Measurements from ENCODE around the gene ANKRD28.

GRCh38 chr3:15037606-15038849 lies 27.1 kb downstream of the MRPS25 start:
- RRBS: no CpG with 5 or more reads among the region's 12 CpGs

DNA sequence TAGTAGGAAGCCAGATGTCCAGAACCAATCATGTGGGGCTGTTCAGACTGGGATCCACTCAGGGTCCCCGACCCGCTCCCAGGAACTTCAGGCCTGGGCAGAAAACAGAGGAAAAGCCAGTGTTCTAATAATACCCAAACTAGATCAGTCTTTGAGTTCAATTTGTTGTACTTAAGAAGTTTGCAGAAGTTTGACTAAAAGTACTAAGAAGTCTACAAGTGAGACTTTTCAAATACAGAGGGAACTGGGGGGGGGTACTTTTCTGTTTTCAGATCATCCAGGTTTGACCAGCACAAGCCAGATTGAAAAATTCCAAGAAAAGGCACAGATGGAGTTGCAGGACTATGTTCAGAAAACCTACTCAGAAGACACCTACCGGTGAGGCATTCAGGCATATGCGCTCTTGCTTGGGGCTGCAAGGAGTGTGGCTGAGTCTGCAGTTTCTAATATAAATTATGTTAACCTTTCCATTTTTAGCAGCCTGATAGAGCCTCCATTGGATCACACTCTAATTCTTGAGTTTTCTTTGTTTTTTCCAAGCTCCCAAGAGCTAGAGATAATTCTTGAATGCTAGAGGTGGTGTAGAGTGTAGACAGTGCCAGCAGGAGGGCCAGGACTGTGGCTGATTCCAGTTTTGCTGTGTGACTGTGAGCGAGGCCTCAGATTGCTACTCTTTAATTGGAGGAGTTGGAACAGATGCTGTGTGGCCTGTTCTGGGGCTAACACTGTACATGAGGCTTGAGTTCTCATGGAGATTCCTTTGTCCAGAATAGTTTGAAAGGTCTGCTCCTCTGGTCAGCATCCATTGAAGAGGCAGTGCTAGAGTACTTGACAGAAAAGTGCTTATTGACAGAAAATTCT lies 26.0 kb downstream of the MRPS25 start:
- RRBS: no CpG with 5 or more reads among the region's 5 CpGs

GRCh38 chr3:15063169-15063762 lies 1.8 kb downstream of the MRPS25 start:
- RRBS: no CpG with 5 or more reads among the region's 6 CpGs

GRCh38 chr3:15148655-15149012 lies 49.7 kb upstream of the RBSN start:
- RRBS: no CpG with 5 or more reads among the region's 3 CpGs

DNA sequence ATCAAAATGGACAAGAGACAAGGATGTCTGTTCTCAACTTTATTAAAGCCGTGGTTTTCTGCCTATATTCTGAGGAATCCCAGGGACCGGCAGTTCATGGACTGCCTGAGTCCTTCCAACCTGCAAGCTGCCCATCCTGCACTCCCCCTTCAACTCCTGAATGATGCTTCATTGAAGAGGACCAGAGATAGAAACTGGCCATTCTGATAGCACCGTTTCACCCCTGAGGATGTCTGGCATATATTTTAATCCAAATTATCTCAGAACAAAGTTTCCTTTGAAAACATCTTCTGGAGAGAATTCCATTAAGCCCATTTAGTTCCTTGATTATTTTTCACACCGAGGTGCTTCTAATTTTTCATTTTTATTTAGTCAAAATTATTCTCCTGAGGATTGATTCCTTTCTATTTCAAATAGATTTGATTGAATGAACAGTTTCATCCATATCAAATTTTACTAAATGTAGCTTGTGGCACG lies 54.0 kb downstream of the SH3BP5 start:
- RRBS: no CpG with 5 or more reads among the region's 5 CpGs

DNA sequence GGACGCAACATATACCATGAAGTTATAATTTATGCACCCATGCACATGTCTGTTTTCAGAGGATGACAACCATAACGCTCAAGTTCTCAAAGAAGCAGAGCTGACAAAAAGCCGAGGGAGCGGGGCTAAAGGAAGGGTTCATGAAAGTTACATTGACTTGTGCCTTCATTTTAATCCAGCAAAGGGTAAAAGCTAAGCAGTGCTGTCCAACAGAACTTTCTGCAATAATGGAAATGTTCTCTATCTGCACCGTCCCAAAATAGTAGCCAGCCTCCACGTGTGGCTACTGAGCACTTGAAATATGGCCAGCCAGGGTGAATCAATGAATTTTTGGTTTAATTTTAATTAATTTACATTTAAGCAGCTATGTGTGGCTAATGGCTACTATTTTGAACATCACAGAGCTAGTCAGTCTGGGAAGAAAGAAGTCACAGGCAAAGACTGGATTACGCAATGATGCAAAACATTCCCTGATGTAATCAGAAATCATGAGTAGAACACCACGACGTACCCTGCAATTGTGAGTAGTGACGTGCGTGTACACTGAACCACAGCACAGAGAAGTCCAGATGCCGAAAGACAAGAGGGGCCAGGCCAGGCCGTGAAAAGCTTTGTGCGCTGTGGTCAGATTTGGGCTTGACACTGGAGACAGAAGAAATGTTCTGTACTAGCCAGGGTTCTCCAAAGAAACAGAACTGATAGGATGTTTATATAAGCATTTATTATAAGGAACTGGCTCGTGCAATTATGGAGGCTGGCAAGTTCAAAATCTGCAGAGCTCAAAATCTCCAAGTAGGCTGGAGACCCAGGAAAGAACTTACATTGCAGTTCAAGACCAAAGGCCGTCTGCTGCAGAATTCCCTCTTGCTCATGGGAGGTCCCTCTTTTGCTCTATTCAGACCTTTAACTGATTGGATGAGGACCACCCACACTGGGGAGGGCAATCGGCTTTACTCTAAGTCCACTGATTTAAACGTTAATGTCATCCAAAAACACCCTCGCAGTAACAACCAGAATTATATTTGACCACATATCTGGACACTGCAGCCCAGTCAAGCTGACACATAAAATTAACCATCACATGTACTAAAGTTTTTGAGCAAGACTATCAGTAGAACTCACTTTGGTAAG lies 44.8 kb downstream of the SH3BP5 start:
- RRBS: no CpG with 5 or more reads among the region's 19 CpGs

DNA sequence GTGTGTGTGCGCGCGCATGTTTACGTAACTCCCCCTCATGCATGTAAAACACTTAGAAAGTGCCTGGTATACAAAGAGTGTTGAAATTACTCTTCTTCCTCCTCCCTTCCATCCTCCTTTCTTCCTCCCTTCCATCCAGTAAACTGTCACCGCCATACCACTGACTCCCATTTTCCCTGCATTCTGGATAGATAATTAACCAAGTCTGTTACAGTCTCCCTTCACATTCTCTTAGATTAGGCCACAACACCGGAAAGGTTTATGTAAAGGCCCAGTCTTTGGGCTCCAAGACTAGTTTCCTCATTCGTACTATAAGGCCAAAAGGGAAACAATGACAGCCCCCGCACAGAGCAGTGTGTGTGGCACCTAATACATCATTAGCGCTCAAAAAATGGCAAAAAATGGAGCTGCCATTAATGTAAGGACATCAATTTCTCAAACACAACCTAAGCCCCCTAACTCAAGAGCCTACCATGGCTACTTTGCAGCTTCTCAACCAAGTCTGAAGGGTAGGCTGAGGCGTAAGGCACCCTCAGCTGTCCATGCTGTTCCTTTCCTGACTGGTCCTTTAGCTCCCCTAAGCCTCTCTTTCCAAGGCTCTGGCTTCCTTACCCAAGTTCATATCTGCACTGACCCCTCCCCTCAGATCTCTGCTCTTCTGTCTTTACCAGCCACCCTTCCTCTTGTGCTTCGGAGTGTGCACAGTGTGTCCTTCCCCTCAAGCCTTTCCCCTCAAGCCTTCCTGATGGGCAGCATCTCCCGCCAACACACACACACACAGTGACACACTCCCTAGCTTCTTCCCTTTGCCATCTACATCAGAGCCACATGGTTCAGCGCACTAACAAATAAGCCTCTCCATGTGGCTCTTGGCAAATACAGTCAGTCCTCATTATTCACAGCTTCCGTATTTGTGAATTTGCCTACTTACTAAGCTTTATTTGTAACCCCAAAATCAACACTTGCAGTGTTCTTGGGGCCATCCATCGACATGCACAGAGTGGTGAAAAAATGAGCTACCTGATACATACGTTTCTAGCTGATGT lies 37.7 kb downstream of the SH3BP5 start:
- RRBS: no CpG with 5 or more reads among the region's 16 CpGs

- RRBS: no CpG with 5 or more reads among the region's 8 CpGs
Observed at GRCh38 chr3:15346942-15347612, 14.7 kb upstream of the SH3BP5 start.

DNA sequence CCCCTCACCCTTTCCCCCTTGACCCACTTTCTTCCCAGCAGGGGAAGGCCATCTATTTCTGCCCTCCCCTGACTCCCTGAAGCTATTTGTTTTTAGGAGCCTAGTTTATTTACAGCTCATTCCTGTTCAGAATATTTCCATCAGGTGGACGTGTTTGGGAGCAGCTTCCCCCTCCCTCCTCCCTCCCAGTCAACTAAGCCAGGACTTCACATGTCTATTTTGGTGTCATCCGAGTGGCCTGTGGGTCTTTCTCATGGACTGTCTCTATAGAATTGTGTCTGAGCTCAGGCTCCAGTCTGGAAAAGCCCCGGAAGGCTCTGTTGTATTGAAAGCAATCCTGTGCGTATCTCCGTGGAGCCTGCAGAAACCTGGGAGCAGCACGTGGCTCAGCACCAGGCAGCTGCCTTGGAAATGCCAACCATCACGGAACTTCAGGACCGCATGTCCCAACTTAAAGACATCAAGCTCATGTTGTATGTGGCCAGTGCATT lies 25.2 kb downstream of the COLQ start:
- RRBS: no CpG with 5 or more reads among the region's 8 CpGs

- RRBS: no CpG with 5 or more reads among the region's 10 CpGs
Observed at GRCh38 chr3:15498259-15498988, 23.1 kb downstream of the COLQ start.

DNA sequence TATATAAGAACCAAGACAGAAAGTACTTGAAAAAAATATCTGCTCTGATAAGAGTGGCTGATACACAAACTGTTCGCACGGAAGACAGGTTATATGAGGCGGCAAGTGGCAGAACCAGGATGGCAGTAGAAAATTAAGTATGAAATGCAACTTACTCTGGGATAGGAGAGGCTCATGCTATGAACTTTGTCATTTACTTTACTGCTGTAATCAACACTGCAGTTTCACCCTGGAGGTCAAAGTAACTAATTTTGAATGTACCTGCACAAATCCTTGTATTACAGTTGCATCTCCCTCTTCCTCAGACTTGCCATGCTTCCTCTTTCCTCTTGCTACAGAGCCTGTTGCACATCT lies 38.8 kb downstream of the HACL1 start:
- RRBS: no CpG with 5 or more reads among the region's 3 CpGs

GRCh38 chr3:15768571-15769516 lies 28.9 kb downstream of the ANKRD28 start:
- RRBS: no CpG with 5 or more reads among the region's 5 CpGs

GRCh38 chr3:15797640-15798459 lies at the start of gene ANKRD28:
TSS of gene ANKRD28 (minus strand) at chr3:15797979.
- RRBS: no CpG with 5 or more reads among the region's 6 CpGs

DNA sequence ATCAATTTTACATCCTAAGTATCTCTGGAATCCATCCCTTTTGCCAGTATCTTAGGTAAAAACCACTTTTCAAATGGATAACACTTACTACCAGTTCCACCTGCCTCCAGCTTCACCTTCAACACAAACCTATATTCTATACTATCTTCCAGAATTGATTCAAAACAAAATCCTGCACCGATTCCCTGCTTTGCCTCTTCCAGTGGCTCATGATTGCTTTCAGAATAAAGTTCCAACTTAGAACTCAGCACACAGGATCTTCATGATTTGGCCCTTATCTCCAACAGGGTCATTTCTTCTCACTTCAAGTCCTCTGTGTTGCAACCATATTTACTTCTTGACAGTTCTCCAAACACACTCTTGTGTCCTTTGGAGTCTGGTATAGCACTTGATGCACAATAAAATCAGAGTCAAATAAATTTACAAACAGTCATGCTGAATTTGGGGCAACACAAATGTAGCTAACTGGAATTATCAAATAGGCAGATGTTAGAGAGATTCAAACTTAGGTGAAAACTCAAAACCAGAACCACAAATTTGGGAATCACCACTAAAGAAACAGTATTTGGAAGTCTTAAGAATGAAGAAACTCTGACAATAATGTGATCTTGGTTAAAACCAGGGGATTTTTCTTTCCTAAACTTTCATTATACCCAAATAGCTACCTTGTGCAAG lies 50.0 kb upstream of the ANKRD28 start:
- RRBS: no CpG with 5 or more reads among the region's 1 CpG

- RRBS: no CpG with 5 or more reads among the region's 9 CpGs
Observed at GRCh38 chr3:16101422-16101977, 73.0 kb upstream of the GALNT15 start.

- RRBS: no CpG with 5 or more reads among the region's 6 CpGs
Observed at GRCh38 chr3:16132802-16133400, 41.6 kb upstream of the GALNT15 start.

DNA sequence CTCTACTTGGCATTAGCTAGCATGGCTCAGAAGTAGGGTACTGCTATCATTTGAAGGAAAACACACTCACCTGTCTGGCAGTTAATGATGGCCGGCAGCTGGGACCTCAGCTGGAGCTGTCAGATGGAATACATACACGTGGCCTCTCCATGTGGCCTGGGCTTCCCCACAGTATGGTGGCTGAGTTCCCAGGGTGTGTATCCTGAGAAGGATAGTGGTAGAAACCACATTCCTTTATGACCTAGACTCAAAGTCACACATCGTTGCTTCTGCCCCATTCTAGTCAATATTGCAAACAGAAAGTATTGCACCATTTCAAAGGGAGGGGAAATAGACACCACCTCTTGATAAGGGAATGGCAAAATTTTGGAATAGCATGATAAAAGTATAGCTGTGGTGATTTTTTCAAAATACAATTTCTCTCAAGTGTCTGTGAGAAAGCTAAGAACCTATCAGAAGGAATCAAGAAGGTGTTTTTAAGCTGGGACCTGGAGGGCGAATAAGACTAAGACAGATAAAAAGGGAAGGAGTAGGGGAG lies 40.3 kb upstream of the GALNT15 start:
- RRBS: no CpG with 5 or more reads among the region's 4 CpGs

GRCh38 chr3:16300861-16301432 lies 35.9 kb downstream of the OXNAD1 start:
- RRBS: no CpG with 5 or more reads among the region's 3 CpGs

DNA sequence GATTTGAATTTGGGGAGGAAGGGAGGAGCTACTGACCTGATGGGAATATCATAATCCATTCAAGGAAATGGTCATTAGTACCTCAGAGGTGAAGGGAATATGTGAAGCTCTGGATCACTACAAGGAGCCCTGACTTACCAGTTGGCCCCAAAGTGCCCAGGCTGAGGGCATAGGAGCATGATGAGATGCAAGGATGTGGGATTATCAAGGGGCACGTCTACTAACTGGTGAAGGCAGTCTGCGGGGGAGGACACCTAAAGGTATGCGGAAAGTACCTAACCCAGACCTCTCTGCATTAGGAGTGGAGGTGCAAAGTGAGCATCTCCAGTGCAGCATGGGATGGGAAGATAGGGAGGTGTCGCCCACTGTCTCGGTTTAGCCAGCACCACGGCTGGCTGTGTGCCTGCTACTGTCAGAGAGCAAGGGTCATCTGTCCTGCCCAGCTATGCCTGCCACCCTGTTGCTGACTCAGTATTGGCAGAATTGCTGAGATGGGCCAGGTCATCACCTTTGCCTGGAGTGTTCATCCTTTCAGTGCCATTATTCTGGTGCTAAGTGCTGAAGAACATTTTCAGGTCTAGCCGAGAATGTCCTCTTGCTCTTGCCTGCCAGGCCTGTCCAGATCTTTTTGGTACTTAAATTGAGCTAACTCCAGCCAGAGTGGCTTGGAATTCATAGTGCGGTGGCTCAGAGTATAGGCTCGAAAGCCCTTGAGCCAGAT lies 40.1 kb downstream of the OXNAD1 start:
- RRBS: no CpG with 5 or more reads among the region's 9 CpGs

GRCh38 chr3:16326360-16327430 lies 61.7 kb downstream of the OXNAD1 start:
- RRBS: no CpG with 5 or more reads among the region's 19 CpGs

All from skeletal muscle cell (primary cell).